Camera-type eye (tissue), 1 donor: ENCODE data around the genes GPR4, SIX5, PGLYRP1, IGFL3 and STRN4.

DNA sequence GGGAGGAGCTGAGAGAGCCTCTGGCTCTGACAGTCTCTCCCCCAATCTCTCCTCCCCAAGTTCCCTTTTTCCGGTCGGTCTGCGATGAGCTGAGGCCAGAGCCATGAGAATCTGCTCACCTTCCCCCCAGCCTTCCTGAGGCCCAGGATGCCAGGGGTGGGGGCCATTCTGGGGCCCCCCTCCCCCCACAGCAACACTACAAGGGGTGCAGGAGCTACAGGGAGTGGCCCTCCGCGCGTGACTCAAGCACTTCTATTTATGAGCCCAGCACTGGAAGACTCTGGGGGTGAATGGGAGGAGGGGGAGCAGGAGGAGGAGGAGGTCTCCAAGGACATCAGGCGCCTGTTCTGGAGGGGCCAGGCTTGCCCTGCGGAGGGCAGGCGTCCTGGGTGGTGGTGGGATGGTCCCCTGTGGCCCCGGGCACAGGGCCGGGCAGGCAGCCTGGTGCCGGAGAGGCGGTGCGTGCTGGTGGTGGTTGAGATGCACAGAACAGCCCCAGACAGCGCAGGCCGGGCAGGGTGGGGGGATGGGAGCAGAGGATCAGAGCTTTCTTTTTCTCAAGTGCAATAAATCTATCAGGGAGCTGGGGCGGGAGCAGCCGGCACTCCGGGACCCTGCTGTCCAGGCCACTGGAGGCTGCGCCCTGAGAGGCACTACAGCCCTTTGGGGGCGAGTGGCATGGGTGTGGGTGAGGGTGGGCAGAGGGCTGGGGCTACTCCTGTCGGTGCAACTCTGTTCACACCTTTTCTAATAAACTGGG, 14.1 kb downstream of the NKPD1 start:
- RAMPAGE, long total RNA = no peak

- RAMPAGE, long total RNA = no peak
These were observed 806 bp downstream of the BLOC1S3 start for GRCh38 chr19:45179157-45180023.

- RAMPAGE, long total RNA = no peak
These were observed 22.1 kb downstream of the MARK4 start for GRCh38 chr19:45273191-45273628.

DNA sequence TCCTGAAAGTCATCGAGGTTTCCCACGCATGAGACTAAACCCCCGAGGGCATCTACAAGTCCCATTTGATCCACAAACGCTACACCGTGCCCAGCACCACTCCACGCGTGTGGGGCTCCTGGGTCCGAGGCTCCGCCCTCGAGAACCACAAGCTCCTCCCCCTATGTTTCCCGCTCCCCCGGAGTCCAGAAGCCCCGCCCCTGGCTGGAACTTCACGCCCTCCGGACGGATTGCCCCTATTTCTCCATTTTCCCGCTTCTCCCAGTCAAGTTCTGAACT, 563 bp upstream of the POLR1G start:
- RAMPAGE, long total RNA = no peak

- RAMPAGE, long total RNA = no peak
These were observed 1.7 kb downstream of the FOSB start for GRCh38 chr19:45469577-45469857.

DNA sequence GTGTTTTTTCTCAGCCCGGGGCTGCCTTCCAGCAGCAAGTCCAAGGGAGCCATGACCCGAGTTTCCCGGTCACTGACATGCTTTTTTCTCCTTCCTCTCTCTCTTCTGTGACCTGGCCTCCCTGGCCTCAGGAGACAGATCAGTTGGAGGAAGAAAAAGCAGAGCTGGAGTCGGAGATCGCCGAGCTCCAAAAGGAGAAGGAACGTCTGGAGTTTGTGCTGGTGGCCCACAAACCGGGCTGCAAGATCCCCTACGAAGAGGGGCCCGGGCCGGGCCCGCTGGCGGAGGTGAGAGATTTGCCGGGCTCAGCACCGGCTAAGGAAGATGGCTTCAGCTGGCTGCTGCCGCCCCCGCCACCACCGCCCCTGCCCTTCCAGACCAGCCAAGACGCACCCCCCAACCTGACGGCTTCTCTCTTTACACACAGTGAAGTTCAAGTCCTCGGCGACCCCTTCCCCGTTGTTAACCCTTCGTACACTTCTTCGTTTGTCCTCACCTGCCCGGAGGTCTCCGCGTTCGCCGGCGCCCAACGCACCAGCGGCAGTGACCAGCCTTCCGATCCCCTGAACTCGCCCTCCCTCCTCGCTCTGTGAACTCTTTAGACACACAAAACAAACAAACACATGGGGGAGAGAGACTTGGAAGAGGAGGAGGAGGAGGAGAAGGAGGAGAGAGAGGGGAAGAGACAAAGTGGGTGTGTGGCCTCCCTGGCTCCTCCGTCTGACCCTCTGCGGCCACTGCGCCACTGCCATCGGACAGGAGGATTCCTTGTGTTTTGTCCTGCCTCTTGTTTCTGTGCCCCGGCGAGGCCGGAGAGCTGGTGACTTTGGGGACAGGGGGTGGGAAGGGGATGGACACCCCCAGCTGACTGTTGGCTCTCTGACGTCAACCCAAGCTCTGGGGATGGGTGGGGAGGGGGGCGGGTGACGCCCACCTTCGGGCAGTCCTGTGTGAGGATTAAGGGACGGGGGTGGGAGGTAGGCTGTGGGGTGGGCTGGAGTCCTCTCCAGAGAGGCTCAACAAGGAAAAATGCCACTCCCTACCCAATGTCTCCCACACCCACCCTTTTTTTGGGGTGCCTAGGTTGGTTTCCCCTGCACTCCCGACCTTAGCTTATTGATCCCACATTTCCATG, 5.0 kb downstream of the FOSB start:
- RAMPAGE, long total RNA = no peak

DNA sequence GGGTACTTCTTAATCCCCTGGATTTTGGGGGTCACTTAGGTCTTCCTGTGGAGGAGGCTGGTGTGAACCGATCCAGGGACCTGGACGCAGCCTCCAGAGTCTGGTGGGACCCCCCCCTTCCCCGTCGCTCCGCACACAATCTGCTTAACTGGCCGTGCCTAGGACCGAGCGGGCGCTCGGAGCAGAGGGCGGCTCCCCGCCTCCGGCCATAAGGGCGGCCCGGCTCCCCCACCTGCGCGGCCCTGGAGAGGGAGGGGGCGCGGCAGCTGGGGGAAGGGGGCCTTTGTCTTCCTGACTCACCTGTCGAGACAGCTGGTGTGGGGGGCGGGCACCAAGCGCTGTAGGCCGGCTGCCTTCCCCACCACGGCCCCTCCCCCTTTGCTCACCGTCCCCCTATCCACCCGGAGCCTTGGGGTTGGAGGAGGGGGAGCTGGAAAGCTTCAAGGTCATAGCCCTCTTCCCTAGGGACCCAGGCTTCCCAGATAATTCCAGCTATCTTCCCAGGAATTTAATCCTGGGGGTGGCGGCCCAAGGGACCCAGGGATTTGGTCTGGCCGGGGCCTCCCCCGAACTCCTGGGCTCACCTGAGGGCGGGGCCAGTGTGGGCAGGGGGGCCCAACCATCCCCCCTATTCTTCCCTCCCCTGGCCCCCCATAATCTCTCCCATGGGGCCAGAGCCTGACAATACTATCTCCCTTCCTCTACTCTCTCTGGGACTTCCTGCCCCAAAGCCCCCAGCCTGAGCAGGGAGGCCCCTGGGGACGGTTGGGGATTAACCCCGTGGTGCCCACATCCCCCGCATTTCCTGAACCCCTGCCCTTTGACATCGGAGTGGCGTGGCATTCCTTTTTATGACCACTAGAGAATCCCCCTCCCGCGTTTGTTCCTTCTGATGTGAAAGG, 1.3 kb downstream of the VASP start:
- RAMPAGE, long total RNA = no peak

- RAMPAGE, long total RNA = no peak
These were observed 20.7 kb downstream of the VASP start for GRCh38 chr19:45527701-45528679.

DNA sequence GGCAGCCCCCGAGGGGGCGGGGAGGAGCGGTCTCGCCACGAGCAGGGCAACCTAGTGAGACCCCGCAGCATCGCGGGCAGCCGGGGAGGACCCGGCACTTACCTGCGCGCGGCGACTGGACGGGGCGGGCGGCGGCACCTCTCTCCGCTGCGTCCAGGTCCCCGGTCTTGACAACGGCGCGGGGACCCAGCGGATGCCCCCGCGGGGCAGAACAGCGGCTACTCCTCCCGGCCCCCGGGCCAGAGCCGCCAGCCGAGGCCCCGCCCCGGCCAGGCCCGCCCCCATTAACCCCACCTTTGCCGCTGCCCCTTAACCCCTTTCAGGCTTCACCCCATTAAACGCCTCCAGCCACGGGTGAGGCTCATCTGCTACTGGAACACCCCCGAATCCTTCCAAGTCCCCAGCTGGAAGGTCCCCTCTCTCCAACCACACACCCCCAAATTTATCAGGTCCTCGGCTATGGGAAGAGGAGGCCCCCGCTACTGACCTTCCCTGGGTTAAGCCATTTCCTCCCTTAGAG, at the start of gene GPR4:
Gene GPR4 (minus strand): TSS at position 220 of the 520 bp plus-strand sequence.
- RAMPAGE, long total RNA = no peak

GRCh38 chr19:45768680-45769522, at the start of gene SIX5:
Gene SIX5 (minus strand): TSS chr19:45769252.
- RAMPAGE, long total RNA = start-site peak on the minus strand at chr19:45769194-45769252, 76 reads

DNA sequence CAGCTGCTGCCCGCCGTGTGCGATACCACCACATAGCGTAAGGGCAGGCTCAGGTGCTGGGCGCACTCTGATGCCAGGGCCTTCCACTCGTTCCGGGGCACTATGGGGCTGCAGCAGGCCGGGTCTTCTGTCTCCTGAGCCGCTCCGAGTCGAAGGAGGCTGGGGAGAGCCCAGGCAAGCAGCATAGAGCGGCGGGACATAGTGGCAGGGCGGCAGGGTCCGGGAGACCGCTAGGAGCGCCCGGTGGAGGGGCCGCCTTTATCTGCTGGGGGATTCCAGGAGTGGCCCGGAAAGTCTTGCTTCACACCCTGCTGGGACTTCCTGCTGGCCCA, at the start of gene PGLYRP1:
Gene PGLYRP1 (minus strand): TSS at position 232 of the 332 bp plus-strand sequence.
- RAMPAGE, long total RNA = no peak

GRCh38 chr19:46124394-46124983, at the start of gene IGFL3:
Gene IGFL3 (minus strand): TSS chr19:46124688.
- RAMPAGE, long total RNA = no peak

DNA sequence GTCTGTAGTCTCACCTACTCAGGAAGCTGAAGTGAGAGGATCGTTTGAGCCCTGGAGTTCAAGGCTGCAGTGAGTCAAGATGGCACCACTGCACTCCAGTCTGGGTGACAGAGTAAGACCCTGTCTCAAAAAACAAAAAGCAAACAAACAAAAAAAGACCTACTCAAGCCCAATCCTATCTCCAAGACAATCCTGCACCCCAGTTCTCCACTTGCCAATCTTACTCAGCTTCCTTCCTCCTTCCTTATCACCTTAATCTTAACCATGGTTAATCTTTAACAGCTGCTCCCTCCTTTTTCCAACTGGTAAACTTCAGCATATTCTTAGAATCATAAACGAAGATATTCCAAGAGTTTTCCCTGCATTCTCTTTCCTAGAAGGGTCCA, 11.8 kb downstream of the IGFL2 start:
- RAMPAGE, long total RNA = no peak

DNA sequence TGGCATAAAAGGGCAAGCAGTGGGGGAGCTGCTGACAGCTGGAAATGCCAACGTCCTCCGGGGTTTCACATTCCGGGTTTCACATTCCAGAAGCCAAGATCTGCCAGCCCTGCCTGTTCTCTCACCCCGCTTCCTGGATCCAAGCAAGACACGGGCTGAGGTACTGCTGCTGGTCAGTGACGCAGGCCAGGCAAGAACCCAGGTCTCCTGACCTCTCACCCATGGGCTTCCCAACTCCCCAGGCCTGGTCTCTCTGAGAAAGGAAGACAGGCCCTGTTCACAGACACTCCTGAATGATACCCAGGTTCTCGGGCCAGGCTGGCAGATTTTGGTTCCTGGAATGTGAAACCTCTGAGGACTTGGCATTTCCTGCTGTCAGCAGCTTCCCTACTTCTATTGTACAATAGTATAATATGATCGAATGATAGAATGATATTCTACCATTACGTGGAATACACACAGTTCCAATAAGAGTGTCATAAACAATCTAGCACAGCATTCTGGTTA, 18.0 kb upstream of the IGFL1 start:
- RAMPAGE, long total RNA = no peak

GRCh38 chr19:46230650-46231326, 1.2 kb downstream of the IGFL1 start:
- RAMPAGE, long total RNA = no peak

GRCh38 chr19:46355285-46356094, 8.6 kb downstream of the PPP5C start:
- RAMPAGE, long total RNA = no peak

DNA sequence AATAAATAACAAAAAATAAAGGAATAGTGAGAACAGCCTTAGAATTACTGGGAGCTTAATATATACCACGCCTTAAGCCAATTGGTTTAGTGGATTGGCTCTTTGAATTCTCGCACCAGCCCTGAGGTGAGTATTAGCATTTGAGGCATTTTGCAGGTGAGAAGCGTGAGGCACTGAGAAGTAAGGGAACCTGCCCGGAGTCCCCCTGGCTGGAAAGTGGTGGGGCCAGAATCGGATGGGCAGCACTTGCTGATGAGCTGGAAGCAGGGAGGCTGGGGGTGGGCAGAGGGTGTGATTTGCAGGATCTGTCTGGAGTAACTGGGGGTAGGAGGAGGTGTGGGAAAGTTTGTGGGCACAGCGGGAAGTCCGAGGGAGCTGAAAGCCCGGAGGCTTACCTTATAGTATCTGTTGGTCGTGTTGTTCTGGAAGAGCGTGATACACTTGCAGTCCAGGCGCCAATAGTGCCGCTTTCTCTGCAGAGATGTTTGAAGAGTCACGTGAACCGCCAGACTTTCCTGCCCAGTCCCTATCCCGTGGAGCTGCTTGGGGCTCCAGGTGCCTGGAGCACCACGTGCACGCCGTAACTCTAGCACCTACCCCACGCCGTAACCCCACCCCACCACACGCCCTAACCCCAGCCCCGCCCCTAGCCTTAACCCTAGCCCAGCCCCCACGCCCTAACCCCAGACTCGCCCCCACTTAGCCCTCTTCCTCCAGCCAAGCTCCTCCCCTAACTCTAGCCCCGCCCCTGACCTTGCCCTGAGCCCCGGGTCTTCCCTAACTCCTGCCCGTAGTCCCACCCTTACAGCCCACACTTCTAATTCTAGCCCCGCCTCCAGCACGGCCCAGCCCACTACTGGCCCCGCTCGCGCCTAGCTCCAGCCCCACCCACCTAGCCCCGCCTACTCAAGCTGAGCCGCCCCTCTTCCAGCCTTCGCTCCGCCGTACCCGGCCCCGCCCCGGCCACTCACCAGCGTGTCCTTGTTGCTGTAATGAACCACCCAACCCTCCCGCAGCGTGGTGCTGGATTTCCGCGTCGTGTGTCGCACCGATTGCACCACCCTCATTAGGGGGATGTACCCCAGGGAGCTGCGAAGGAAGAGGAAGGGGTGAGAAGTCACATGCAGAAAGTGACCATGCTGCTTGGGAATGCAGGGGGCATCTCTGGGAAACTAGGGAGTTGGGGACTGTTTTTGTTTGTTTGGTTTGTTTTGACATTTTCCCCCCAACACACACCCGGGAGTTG, 19.7 kb downstream of the PRKD2 start:
- RAMPAGE, long total RNA = no peak

- RAMPAGE, long total RNA = no peak
These were observed 2.4 kb upstream of the PRKD2 start for GRCh38 chr19:46719128-46719943.

- RAMPAGE, long total RNA = no peak
These were observed at the start of gene STRN4 for GRCh38 chr19:46746169-46747015. Gene STRN4 (minus strand): TSS chr19:46746450.

DNA sequence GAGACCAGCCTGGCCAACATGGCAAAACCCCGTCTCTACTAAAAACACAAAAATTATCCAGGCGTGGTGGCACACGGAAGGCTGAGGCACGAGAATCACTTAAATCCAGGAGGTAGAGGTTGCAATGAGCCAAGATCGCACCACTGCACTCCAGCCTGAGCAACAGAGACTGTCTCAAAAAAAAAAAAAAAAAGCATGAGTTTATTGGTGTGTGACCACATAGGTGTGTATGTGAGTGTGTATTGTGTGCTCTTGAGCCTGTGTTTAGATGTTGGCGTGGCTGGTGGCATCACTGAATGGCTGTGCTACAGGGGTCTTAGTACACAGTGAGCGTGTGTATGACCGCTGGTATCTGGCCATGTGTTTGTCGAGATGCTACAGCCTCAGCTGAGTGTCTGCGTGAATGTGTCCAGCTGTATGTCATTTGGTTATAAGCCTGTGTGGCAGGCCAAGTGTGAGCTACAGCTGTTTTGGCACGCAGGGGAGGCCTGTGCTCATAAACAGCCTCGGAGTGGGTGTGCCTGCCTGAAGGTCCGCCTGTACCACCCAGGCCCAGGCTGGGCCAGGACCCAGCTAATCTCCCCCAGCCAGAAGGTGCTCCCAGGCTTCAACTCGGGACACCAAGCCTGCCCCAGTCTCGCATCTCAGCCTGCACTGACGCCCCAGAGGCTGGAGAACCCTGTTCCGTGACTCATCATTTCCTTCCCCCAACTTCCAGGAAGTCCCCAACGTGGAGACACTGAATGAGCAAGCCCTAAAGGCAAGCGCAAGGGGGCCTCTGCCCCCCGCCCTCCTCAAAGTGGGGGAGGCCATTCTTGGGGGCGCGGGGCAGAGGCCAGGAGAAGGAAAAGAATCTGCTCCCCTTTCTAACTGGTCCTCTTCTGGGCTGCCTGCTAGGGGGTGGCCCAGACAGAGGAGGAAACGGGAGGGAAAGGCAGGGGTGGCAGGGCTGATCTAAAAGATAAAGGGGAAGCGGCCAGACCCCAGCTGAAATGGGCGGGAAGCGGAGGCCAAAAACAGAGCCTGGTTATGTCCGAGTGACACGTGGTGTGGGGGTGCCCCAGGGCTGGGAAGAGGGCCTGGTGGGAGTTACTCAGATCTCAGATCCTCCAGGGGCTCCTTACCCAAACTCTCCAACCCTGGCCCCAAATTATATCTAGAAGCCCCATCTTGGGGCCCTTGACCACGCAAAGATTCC, 2.1 kb downstream of the SLC1A5 start:
- RAMPAGE, long total RNA = no peak